Measurements from ENCODE around the genes DUSP7 and MUSTN1.

GRCh38 chr3:52025463-52025823 lies 29.7 kb upstream of the RPL29 start:
- RRBS = no CpG with 5 or more reads among the region's 6 CpGs

DNA sequence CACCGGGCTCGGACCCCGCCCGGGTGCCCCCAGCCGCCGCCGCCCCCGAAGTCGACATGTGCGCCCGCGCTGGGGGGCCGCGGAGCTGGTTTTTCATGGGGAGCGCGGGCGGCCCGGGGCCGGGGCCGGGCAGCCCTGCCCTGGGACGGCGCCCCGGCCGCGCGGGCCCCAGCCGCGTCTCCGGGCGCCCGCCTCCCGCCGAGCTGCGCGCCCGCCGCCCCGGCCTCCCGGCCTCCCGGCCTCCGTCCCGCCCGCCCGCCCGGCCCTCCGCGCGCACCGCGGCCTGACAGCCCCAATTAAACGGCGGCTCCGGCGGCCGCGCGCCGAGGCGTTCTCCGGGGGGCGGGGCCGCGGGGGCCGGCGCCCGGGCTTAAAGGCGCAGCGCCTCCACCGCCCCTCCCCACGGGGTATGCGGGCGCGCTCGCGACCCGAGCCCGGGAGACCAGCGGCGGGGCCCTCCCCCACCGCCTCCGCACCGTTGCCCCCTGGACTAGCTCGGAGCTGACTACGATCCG lies at the start of gene DUSP7:
TSS of gene DUSP7 (minus strand) at position 302 of the 515 bp plus-strand sequence.
- RRBS = 1% methylated on average over 48 of the region's 85 CpGs

DNA sequence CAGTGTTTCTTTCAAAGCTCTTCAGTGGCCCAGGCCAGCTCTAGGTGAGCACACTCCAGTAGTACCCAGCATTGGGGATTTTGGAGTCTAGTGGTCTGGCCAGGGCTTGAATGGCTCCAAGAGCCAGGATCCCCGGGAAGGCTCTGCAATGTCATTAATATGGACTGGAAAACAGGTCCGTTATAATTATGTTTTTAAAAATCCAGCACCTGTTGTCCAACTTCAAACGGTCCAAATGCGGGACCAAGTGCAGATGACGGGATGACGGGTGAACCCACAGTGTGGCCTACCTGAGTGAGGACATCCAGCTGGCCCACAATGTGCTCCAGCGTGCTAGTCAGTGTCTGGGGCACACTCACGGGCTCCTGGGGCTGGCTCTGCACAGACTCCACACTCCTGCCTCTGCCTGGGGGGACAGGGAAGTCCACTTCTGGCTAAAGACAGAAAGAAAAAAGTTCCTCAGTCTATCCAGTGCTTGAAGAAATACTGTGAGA lies 40.0 kb upstream of the DUSP7 start:
- RRBS = no CpG with 5 or more reads among the region's 8 CpGs

DNA sequence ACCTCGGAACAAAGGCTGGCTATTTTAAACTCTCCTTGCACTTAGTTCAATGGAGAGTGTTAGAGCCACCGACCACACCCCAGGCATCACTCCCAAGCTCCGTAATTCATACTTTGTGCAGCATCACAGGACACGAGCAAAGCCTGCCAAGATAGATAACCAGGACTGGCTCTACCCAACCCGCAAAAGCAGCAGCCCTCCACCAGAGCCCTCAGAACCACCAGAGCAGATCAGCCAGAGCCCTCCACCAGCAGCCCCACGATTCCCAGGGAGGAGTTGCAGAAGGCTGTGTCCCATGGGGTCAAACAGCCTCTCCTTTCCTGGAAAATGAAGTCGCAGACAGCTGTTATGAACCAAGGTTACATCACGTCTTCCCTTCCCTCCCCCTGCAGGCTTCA lies 45.7 kb downstream of the POC1A start:
- RRBS = no CpG with 5 or more reads among the region's 8 CpGs

DNA sequence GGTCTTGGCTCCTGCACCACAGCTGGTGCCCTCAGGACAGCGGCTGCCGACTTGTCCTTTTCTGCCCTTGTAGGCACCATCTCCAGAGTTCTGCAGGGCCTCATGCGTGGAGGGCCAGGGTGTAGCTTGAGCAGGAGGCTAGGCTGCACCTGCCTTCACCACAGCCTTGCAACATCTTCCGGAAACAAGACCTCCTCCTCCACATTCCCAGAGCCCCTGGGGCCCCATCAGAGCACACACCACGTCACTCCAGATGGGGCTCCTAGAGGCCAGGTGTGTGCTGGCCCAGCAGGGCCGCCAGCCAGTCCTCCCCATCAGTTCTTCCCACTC lies 489 bp upstream of the TLR9 start:
- RRBS = no CpG with 5 or more reads among the region's 6 CpGs

DNA sequence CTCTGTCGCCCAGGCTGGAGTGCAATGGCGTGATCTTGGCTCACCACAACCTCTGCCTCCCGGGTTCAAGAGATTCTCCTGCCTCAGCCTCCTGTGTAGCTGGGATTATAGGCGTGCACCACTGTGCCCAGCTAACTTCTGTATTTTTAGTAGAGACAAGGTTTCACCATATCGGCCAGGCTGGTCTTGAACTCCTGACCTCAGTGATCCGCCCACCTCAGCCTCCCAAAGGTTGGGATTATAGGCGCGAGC lies 8.4 kb downstream of the WDR82 start:
- RRBS = no CpG with 5 or more reads among the region's 8 CpGs

- RRBS = no CpG with 5 or more reads among the region's 36 CpGs
These were observed 36.8 kb downstream of the BAP1 start for GRCh38 chr3:52372905-52373475.

DNA sequence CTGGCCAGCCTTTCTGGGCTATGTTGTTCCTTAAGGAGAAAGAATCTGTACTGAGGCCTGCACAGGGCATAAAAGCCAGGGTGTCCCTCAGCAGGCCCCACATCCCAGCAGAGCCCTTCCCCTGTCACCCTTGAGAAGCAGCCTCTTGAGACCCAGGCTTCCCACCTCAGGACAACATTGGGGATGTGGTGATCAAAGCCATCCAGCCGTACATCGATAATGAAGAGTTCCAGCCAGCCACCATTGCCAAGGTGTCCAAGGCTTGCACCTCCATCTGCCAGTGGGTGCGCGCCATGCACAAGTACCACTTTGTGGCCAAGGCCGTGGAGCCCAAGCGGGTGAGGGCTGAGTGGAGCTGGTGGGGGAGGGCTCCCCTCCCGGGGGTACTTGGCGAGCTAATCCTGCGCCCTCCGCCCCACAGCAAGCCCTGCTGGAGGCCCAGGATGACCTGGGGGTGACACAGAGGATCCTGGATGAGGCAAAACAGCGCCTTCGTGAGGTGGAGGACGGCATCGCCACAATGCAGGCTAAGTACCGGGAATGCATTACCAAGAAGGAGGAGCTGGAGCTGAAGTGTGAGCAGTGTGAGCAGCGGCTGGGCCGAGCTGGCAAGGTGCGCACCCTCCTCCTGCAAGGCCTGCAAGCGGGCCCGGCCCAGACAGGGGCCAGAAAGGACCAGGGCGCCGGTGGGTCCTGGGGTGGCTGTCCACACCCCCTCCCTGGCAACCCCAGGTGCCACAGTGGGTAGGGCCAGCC lies 21.6 kb downstream of the BAP1 start:
- RRBS = 100% methylated on average over 1 of the region's 22 CpGs

GRCh38 chr3:52404272-52404925 lies 5.4 kb downstream of the BAP1 start:
- RRBS = no CpG with 5 or more reads among the region's 13 CpGs

GRCh38 chr3:52468052-52468741 lies 12.8 kb downstream of the NISCH start:
- RRBS = 27% methylated on average over 4 of the region's 15 CpGs

DNA sequence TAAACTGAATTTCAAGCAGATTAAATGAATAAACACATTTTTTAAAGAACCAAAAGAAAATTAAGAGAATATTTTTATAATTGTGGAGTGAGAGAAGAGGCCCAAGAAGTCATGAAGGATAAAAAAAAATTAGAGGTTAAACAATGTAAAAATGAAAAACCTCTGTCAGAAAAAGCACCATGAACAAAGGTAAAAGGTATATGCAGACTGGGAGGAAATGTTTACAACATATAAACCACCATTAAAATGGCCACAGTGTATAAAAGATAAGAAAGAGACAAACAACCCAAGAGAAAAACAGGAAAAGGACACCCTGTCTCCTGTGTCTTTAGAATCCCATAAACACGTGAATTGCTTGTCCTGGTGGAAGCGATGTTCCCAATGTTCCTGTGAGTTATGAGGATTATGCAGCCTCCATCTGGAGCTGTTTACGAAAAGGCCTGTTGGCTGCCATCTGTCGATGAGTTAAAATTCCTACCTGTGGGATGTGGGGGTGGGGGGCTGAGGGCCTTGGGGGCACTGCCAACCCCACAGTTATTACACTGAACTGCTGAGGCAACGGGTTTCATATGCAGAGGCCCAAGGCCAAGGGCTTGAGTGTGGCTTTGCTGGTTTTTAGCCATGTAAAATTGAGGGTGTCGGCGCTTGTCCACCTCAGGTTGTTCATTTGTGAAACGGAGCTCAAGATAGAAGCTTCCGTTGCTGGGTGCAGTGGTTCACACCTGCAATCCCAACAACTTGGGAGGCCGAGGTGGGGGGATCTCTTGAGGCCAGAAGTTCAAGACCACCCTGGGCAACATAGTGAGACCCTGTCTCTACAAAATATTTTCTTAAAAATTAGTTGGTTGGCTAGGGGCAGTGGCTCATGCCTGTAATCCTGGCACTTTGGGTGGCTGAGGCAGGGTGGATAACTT lies 13.6 kb downstream of the NISCH start:
- RRBS = no CpG with 5 or more reads among the region's 10 CpGs

DNA sequence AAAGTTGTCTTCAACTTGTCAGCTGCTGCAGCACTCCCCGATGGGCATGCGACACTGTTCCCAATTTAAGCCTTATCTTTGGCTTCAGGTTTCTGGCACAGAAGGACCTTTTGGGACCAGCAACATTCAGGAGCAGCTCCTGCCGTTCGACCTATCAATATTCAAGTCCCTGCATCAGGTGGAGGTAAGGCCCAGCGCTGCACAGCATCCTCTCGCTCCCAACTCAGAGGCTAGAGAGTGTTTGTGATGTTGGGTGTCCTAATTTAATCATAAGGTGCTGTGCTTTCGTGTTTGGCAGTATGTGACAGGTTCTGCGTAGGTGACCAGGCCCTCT lies 16.8 kb downstream of the NISCH start:
- RRBS = no CpG with 5 or more reads among the region's 8 CpGs

- RRBS = no CpG with 5 or more reads among the region's 10 CpGs
These were observed 11.4 kb upstream of the STAB1 start for GRCh38 chr3:52483745-52484198.

- RRBS = no CpG with 5 or more reads among the region's 16 CpGs
These were observed 10.6 kb upstream of the STAB1 start for GRCh38 chr3:52484306-52485086.

DNA sequence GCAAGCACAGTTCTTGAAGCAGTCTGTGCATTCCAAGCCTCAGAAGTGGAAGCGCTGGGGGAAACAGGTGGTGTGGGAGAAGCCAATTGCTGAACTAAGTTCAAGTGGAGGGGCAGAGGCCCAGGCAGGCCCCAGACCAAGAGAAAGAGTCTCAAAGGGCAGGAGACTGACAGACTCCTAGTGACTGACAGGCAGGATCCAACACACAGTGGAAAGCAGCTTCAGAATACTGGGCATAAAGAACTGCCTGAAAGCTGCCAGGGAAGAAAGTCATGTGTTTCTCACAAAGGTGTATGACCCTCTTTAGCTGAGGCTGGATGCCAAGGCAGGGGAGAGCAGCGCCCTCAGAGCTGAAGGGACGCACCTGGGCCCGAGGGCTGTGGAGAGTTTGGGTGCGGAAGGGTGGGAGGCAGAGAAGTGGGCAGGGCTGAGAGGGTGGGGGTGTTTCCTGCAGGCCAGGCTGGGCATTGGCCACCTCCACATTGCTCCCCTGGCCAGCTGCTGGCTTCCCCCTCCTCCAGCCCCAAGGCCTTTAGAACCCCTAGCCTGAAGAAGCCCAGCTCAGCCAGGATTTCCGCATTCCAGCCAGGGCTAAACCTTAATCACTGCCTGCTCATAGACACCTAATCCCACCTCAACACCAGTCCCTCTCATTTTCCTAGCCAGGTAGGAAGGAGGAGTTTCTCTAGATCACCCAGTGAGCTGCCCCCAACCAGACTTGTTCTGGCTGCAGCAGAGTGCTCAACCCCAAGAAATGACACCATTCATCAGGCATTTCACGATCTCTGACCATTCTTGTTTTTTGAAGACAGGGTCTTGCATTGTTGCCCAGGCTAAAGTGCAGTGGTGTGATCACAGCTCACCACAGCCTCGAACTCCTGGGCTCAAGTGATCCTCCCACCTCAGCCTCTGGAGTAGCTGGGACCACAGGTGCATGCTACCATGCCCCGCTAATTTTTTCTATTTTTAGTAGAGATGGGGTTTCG lies 7.5 kb downstream of the NT5DC2 start:
- RRBS = no CpG with 5 or more reads among the region's 10 CpGs

GRCh38 chr3:52527095-52527432 lies 6.6 kb downstream of the NT5DC2 start:
- RRBS = 88% methylated on average over 4 of the region's 7 CpGs

DNA sequence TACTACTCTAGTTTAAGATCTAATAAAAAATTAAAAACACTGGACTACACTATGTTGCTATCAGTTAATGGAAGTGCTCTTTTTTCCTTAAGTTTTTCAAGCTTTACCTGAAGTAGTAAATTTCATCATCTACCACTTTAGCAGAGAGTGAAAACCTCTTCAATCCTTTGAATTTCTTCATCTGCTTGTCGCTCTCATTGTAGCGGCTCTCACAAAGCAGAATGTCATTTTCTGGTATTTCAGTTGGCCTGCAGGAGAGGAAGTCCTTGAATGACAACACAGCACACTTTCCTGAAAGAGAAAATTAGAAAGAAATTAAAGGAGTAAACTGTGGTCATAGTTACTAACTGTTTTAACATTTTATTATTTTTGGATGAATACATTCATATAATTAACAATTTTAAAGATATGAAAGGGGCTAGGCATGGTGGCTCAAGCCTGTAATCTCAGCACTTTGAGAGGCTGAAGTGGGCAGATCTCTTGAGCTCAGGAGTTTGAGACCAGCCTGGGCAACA lies 27.6 kb downstream of the UQCC5 start:
- RRBS = no CpG with 5 or more reads among the region's 2 CpGs

GRCh38 chr3:52715126-52715409 lies 9.2 kb downstream of the SPCS1 start:
- RRBS = no CpG with 5 or more reads among the region's 5 CpGs

DNA sequence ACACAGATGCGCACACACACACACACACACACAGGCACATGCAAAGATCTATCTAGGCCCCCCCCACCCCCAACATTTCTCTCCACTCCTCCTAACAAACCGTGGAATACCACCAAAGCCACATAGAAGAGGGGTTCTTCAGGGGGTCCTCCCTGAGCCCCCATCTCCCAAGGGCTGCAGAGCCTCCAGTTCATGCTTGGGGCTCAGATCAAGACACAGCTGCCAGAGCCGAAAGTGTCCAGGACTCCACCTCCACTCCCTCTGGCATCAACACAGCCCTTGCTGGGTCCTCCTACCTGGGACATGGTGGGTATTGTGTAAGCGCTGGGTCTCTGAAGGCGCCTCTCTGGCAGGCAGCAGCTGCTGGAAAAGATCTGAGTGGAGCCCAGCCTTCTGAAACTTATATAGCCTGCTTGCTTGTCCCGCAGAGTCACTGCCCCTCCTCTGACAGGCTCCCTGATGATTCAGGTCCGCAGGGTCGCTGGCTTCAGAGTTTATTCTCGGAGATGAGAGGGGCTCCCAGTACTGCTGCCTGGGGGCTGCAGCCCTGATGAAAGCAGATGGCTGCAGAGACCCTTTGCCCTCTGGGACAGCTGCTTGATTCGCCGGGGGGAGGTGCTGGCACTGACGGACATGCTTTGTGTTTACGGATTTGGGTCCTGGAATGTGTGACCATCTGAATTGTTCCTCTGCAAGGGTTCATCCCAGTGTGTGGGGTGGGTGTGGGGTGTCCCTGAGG lies at the start of gene MUSTN1:
TSS of gene MUSTN1 (minus strand) at position 376 of the 739 bp plus-strand sequence.
- RRBS = no CpG with 5 or more reads among the region's 13 CpGs

GRCh38 chr3:52844134-52844759 lies 9.4 kb upstream of the MUSTN1 start:
- RRBS = no CpG with 5 or more reads among the region's 10 CpGs